Measurements from ENCODE around the gene ATXN10.

DNA sequence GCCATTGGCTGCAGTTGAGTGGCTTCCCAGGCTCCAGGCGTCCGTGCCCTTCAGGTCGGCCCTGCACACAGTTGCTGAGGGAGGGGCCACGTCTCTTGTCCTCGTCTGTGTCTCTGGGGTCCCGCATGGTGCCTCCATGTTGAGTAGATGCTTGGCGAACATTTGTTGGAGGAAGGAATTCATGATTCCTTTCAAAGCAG is 21.0 kb downstream of the FAM118A start:
- PRO-cap: no peak
- RAMPAGE, long total RNA: no peak
- RRBS: no CpG with 5 or more reads among the region's 7 CpGs

GRCh38 chr22:45503668-45504212 is 1.1 kb downstream of the FBLN1 start:
- PRO-cap: no peak
- RAMPAGE, long total RNA: no peak
- RRBS: 75% methylated on average over 1 of the region's 17 CpGs

- PRO-cap: bidirectional peak, plus-strand start at chr22:45505050, minus-strand start at chr22:45505062; bidirectional peak, plus-strand start at chr22:45505148, minus-strand start at chr22:45505177
- RAMPAGE, long total RNA: no peak
- RRBS: no CpG with 5 or more reads among the region's 23 CpGs
Measured at GRCh38 chr22:45504909-45505606, 2.4 kb downstream of the FBLN1 start.

- PRO-cap: no peak
- RAMPAGE, long total RNA: no peak
- RRBS: 93% methylated on average over 7 of the region's 30 CpGs
Measured at GRCh38 chr22:45542994-45543921, 40.6 kb downstream of the FBLN1 start.

DNA sequence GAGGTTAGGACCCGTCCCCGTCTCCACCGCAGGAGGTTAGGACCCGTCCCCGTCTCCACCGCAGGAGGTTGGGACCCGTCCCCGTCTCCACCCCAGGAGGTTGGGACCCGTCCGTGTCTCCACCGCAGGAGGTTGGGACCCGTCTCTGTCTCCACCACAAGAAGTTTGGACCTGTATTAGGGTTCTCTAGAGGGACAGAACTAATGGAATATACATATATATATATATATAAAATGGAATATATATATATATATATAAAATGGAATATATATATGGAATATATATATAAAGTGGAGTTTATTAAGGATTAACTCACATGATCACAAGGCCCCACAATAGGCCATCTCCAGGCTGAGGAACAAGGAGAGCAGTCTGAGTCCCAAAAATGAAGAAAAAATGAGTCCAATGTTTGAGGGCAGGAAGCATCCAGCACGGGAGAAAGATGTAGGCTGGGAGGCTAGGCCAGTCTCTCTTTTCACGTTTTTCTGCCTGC is 52.4 kb downstream of the FBLN1 start:
- PRO-cap: no peak
- RAMPAGE, long total RNA: no peak
- RRBS: no CpG with 5 or more reads among the region's 14 CpGs

DNA sequence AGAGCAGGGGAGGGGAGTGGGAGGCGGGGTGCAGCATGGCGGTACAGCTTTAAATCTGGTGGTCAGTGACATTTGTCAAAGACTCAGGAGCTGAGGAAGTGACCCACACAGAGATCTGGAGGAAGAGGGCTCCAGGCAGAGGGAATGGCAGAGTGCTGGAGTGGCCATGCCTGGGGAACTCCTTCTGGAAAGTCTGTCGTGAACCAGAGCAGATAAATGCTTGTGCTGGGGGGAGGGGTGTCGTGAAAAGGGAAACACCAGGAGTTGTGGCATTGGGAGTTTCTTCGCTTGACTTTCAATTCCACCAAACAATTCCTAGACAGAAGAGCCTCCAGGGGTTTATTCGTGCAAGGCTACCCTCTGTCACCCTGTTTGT is 83.5 kb upstream of the ATXN10 start:
- PRO-cap: no peak
- RAMPAGE, long total RNA: no peak
- RRBS: no CpG with 5 or more reads among the region's 6 CpGs

DNA sequence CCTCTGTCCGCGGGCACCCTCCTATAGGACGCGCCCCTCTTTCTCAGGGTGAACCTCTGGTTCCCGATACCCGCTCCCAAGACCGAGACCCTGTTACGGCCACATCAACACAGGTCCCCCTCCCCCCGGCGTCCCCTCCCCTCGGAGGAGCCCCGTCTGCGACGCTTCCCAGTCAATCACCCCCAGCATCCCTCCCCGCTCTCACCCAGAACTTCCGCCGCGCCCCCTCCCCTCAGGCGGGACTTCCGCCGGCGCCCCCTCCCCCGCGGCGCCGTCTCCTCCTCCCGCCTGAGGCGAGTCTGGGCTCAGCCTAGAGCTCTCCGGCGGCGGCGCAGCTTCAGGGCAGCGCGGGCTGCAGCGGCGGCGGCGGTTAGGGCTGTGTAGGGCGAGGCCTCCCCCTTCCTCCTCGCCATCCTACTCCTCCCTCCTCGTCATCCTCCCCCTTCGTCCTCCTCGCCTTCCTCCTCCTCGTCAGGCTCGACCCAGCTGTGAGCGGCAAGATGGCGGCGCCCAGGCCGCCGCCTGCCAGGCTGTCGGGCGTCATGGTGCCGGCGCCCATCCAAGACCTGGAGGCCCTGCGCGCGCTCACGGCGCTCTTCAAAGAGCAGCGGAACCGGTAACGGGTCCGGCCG is at the start of gene ATXN10:
TSS of gene ATXN10 (plus strand) at position 271 of the 632 bp plus-strand sequence.
- PRO-cap: bidirectional peak, plus-strand start at position 271 of the sequence, minus-strand start at position 194 of the sequence
- RAMPAGE, long total RNA: no peak
- RRBS: 2% methylated on average over 27 of the region's 64 CpGs

DNA sequence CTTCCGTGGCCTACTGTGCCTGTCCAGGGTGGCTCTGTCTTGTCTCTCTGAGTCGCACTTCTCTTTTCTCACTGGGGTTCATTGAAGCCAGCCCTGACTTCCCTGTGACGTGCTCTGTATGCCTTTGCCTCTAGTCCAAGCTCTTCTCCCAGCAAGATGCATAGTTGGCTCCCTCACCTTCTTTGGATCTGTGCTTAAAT is 11.6 kb downstream of the ATXN10 start:
- PRO-cap: no peak
- RAMPAGE, long total RNA: no peak
- RRBS: no CpG with 5 or more reads among the region's 3 CpGs

- PRO-cap: no peak
- RAMPAGE, long total RNA: no peak
- RRBS: 24% methylated on average over 4 of the region's 26 CpGs
Measured at GRCh38 chr22:45918724-45919396, 58.1 kb downstream of the WNT7B start.

DNA sequence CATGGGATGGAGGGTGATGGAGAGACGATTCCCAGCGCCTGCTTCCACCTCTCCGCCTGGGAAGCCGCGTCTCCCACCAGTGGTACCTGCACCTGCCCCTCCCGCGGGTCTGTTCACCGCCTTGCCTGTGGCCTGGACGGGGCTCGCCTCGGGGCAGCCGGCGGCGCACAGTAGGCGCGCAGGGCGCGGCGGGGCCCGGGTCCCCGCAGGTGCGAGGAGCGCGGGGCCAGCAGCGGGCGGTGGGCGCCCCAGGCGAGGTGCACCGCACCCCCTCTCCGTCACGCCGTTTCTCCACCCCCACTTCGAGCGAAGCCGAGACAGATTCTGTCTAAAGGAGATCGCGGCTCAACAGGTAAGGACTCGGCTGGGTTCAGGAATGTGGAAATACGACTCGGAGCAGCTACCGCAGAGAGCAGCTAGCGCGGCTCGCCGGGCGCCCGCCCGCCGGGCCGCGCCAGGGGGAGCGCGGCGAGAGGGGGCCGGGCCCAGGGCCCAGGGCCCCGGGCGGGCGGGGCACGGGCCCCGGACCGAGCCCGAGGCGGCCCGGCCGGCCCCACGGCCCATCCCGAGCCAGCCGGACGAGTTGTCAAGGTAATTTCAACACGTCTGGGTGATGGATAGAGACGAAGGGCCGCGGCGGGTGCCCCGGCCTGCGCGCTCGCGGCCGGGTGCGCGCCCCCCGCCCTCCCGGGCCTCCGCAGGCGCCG is 1.2 kb downstream of the WNT7B start:
- PRO-cap: no peak
- RAMPAGE, long total RNA: no peak
- RRBS: 3% methylated on average over 24 of the region's 87 CpGs

DNA sequence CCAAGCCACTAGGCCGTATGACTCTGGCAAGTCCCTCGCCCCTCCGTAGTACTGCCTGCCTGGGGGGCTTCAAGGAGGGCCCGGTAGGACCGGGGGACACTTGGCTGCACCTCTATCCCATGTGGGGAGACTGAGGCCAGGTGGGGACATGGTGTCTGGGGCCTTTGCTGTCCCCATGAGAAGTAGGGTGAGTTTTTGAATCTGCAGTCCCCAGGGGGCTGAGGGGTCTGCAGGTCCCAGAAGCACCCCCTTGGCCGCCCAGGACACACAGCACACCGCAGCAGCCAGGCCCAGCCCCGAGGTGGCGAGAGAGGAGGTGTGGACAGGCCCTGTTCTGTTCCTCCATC is 18.2 kb upstream of the WNT7B start:
- PRO-cap: no peak
- RAMPAGE, long total RNA: no peak
- RRBS: no CpG with 5 or more reads among the region's 9 CpGs

DNA sequence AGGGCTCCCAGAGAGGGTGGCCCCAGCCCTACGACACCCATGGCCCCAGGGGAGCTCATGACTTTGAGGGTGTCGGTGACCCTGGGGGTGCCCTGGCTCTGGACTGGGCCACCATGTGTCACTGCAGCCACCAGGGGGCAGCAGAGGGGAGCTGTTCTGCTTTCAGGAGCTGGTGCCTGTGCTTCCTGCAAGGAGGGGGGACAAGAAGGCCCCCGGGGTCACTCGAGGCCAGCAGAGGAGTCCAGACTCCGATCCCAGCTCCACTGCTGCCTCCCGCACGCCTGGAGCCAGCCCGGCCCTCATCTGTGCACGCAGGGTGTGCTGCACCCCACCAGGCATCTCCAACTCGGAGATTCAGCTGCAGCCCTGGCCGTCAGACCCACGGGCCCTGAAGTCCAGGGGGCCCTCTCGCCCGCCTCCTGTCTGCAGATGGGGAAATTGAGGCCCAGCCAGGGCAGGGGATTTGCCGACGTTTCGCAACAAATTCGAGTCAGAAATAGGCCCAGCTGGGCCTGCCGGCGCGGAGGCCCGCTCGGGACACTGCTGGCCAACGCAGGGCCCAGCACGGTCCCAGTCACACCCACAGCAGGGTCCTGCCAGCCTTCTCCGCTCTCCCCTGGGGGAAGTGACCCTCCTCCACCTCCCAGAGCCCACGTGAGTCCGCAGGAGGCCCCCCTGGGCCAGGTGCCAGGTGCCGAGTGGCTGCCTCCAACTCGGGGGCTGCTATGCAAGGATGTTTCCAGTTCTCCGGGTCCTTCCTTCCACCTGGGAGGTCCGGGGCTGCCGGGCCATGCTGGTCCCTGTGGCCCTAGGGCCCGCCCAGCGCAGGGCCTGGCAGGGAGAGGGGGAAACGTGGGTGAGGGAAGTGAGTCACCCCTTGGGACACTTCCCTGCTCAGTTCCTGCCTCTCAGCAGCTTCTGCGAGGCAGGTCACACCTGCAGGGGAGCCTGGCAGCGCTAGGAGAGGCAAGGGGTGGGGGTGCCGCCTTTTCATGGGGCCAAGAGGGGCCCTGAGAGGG is 29.7 kb upstream of the WNT7B start:
- PRO-cap: no peak
- RAMPAGE, long total RNA: no peak
- RRBS: 4% methylated on average over 7 of the region's 39 CpGs

DNA sequence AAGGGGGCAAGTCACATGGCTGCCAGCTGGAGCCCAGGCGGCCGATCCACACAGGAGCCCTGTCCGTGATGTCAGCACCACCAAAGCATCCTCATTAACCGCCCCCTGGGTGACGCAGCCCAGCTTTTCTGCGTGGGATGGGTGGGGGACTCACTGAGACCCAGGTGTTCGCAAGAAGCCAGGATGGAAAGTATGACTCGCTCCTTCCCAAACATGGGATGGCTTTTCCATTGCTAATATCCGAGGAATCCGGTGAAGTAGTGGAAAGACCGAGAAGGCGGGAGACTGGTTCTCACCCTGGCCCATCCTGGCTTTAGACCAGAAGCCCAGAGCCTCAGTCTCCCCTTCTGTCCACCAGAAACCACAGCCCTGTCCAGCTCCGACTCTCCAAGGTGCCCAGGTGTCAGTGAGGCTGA is 46.7 kb upstream of the WNT7B start:
- PRO-cap: no peak
- RAMPAGE, long total RNA: no peak
- RRBS: no CpG with 5 or more reads among the region's 13 CpGs

GRCh38 chr22:46036799-46037004 is 59.7 kb upstream of the WNT7B start:
- PRO-cap: no peak
- RAMPAGE, long total RNA: no peak
- RRBS: no CpG with 5 or more reads among the region's 3 CpGs

DNA sequence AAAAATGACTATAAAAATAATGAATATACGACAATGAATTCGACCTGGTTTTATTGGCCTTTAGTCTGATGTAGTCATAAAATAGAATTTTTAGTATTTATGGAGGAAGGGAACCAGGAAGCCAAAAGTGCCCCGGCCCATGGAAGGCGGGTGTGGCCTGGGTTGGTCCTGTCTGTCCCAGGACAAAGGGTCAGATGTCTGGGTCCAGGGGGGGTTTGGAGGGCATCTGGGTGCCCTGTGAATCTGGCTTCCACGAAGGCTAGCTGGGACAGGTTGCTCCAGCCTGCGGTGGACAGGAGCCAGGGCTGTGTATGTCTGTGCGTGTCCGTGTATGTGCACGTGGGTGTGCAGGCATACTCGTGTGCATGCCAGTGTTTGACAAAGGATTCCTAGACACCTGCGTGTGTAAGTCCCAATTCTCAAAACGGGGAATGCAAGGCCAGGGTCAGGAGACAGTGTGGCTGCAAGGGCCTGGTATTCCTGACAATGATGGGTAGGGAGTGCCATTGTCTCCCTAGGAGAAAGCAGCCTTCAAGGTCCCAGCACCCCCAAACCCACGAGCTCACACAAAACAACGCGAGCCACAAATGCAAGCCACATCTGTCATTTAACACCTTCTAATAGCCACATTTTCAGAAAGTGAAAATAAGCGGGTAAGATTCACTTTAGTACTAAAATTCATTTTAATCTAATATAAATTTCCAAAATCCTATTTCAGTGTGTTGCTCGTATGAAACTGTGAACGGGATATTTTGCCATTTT is 78.3 kb upstream of the WNT7B start:
- PRO-cap: no peak
- RAMPAGE, long total RNA: no peak
- RRBS: no CpG with 5 or more reads among the region's 18 CpGs

DNA sequence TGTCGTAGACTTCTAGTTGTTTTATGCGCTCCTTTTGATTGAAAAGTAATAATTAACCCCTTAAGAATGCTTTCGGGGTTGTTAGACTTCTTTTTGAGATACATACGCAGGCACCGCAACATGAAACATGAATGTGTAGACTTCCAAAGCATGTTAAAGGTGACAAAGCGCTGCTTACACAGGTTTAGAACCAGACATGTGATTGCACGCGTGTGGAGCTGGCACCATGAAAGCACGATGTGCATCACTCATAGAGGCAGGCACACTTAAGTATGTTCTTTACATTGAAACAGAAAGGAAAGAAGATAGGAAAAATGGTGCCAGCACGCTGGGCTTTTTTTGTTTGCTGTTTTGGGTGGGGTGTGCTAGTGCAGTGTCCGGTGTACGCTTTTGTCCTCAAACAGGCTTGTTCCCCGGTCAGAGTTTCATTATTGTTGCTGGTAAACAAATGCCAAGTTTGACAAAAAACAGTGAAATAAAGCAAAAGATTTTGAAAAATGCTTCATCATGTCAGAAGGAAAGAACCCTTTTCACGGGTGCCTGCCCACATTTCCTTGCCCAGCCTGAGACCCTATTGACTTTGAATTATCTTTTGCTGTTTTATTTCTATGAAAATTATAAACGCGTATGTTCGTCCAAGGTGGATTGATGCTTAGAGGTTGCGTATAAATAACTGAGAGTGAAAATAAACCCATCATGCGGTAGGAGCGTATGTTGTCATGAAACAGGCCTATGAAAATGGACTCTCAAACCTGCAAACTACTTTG is 83.5 kb upstream of the PPARA start:
- PRO-cap: no peak
- RAMPAGE, long total RNA: no peak
- RRBS: 40% methylated on average over 1 of the region's 20 CpGs

DNA sequence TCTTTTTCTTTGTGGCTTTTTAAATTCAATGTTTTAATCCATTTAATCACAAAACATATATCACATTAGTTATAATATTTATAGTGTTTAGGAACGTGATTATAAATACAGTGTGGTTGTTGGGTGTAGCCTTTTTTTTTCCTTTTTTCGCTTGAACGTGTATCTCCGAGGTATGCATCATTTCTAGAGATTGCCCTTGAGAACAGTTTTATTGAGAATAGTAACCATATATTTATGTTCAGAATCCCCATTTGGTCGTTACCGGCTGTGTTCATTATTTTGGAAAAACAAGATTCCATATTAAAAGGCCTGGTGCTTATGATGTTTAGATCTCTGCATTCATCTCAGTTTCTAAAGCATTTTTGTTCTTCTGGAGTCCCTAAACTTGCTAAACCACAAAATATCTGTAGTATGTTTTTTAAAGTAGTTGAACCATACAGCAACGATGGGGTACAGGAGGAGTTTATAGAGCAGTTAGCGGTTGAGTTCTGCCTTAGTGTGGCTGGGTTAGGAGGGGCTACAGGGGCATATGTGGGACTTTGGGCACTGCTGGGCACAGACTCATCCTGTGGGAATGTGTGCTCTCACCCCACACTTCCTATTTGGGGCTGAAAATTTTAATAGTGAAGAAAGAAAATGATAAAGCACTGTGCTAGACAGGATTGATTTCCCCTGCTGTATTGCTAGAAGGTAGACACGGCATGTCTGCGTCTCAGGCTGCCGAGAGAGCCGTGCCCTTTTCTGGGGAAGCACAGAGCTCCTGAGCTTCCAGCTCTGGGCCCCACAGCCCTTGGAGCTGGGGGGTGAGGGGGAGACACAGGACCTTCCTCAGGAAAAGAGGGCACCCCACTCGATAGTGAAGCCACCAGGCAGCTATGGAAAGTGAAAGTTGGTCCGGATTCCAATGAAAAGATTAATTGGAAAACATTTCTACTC is 81.5 kb upstream of the PPARA start:
- PRO-cap: no peak
- RAMPAGE, long total RNA: no peak
- RRBS: no CpG with 5 or more reads among the region's 14 CpGs

- PRO-cap: no peak
- RAMPAGE, long total RNA: no peak
- RRBS: no CpG with 5 or more reads among the region's 21 CpGs
Measured at GRCh38 chr22:46075677-46076614, 74.4 kb upstream of the PPARA start.

DNA sequence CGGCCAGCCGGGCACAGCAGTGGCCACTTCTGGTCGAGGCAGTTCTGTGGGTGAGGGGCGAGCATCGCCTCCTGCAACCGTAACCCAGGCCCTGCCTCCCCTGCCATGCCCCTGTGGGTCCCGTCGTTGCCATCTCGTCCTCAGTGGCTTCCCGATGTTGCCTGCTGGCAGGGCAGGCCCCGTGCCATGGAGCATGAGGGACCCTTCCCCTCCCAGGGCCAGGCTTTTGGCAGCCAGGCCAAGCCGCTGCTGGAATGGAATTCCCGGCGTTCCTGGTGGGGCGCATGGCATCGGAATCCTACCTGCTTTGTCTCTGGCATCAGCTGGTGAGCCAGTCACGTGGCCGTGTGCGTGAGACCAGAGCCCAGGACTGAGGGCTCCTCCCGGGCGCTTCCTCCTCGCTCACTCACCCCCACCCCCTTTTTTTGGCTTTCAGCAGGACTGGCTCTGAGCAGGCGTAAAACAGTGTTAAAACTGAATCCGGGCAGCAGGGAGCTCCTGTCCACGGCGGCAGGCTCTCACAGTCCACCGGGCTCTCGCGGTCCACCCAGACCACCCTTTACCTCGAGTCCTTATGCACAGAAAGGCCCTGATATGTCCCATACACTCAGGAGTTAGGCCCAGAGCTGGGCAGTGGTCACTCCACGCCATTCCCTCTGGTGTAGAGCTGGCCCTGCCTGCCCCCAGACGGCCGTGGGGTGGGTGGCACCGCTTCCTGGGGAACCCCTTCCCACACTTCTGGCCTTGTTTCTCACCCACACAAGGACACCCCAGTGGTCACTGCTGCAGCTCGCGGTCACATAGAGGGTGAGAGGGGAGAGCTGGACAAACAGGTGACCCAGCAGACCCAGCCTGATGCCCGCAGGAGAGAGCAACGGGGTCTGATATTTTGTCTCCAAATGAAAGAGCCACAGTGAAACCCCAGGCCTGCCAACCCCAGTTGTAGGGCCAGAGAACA is 71.5 kb upstream of the PPARA start:
- PRO-cap: no peak
- RAMPAGE, long total RNA: no peak
- RRBS: 35% methylated on average over 13 of the region's 38 CpGs

DNA sequence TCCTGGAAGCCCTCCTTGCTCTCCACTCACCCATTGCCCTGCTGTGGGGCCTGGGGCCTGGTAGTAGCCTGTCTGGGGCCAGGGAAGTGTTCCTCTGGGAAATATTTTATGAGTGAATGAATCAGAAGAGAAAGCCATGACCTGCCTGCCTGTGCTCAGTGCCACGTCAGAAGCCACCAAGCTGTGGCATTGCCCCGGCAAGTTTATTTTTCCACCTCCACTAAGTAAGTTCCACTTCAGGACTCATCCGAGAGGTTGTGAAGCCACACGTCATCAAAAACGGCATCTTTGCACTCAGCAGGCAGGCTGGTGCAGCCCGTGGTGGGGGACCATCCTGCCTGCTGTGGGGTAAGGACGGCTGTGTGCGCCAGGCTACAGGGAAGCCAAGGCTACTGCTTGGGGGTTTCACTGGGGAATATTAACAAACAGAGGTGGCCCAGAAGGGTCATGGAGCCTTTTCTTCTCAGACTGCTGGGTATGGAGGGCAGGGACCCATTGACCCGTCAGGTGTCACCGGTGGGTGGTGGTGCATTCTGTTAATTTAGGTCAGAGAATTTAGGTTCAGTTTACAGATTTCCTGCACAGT is 59.5 kb upstream of the PPARA start:
- PRO-cap: no peak
- RAMPAGE, long total RNA: no peak
- RRBS: no CpG with 5 or more reads among the region's 10 CpGs